MCF 10A (cell line): Measurements from ENCODE around the genes PSG3 and TEX101.

DNA sequence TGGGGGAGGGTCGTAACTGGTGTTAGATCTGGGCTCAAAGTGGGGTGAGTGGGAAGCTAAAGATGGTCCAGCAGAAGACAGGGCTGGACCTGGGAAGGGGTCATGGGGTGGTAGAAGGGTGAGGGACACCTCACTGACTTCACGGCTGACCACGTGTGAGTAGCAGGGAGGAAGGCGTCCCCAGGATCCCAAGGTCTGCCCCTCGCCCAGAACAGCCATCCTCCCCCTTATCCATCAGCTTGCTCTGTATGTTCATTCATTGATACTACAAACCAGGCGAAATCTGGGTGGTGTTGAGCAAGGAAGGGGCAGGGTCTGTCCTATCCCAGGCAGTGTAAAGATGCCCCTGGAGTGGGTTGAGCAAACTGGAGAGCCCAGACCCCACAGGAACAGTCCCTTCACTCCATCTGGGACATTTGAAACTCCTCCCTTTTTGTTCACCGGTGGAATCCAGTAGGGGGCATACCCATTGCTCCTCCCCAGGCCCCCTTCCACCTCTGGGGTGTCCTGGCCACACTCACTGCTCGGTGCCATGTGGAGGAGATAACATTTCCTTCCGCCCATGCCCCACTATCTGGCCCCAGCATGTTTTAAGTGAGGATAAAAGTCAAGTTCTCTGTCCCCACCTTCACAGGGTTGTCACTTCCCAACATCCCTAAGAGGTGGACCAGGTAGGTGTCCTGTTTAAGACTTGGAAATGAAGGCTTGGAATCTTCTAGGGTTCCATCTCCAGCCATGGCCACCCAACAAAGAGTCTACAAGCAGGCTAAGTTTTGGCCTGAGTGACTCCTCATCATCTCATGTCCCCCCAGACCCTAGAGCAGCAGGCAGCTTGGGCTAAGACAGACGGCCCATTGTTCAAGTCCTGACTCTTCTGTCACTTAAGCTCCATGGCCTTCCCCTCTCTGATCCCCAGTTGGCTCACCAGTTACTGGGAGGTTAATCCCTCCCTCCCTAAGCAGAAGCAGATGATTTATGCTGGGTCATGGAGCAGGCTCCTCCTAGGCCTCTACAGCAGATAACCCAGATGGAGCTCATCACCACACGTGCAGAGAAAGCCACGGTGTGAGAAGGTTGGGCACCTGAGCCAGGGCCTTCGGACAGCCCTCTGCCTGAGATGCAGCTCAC, 9.2 kb downstream of the ZNF526 start:
- PRO-cap = no peak
- RRBS = no CpG with 5 or more reads among the region's 13 CpGs

DNA sequence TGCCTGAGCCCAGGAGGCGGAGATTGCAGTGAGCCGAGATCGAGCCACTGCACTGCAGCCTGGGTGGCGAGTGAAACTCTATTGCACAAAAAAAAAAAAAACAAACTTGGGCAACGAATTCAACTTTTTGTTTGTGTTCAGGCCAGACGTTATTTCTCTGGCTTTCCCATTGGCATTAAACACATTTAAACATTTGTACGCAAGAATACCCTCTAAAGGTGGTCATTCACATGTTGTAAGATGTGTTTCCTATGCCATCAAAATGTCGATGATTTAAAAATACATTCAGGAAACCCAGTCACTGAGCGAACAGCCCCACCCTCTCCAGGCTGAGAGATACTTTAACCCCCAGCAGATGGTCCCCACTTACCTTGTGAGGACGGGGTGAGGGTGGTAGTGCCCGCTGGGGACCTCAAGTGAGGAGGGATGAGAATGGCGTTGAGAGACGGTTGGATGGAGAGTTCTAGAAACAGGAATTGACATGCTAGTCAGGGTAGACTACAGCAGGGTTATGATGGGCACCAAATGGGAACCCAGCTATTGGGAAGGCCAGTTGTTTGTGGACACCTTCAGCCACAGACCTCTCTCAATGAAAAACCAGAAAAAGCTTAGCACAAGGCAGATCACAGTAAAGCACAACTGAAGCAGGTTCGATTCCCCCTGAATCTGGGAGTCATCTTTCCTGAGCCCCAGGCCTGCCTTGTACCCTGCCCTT, 10.6 kb downstream of the GSK3A start:
- PRO-cap = no peak
- RRBS = no CpG with 5 or more reads among the region's 14 CpGs

DNA sequence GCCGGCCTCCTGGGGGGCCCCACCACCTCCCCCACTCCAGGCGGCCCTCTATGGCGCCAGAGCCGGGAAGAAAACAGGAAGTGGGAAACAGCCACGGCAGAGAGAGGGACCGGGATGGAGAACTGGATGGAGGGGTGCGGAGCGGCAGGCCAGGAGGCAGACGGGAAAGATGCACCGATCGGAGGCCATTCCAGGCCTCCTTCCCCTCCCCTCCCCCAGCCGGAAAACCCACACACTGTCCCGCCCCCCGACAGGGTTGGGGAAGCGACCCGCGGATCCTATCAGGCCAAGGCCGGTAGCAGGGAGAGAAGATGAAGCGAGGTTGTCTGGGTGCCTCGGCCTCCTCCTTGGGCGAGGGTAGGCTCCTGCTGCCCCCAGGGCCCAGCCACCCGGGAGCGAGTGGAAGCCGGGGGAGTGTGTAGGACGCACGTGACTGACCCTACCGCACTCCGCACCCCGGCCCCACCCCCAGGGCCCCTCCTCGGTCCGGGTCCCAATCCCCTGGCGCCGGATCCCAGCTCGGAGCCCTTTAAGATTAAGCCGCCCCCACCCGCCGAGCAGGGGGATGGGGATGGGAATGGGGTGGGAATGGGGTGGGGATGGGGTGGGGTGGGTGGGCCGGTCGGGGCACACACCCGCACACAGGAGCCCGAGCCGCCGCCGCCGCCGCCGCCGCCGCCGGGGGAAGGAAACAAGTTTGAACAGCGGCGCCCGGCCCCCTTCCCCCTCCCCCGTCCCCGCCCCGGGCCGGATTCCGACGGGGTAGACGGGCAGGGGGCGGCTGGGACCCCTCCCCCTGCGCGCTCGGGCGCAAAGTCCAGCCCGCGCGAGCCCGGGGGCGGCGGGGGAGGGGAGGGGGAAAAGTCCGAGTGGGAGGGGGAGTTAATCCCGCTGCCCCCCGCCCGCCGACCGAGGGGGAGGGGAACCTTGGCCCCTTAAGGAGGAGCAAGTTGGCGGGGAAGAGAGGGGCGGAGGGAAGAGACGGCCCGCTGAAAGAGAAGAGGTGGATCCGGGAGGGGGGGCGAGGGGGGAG, 1.4 kb downstream of the ERF start:
- PRO-cap = bidirectional peak, plus-strand start at position 298 of the sequence, minus-strand start at position 202 of the sequence; bidirectional peak, plus-strand start at position 640 of the sequence, minus-strand start at position 401 of the sequence
- RRBS = under 1% methylated on average over 25 of the region's 83 CpGs

DNA sequence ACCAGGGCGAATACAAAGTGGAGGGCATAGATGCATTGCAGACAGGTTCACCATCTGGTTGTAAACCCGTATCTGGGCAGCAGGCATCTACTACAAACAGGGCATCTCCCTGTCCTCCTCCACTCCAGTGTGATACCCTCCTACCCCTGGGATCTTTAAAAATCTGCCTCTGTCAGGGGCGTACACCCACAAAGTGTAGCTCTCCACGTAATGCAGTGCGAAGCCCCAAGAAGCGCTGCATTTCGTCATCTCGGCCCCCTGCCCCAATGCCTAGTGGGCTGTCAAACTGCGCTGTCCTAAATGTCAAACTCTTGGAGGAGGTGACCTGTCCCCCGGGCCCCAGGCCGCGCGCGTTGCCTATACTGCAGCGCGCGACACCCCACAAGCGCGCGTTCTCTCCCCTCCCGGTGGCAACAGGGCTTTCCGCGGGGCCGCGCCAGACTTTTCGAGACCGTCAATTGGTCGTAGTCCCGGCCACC, 1.2 kb upstream of the CIC start:
- PRO-cap = bidirectional peak, plus-strand start outside the sequence, minus-strand start at position 397 of the sequence
- RRBS = under 1% methylated on average over 18 of the region's 29 CpGs

DNA sequence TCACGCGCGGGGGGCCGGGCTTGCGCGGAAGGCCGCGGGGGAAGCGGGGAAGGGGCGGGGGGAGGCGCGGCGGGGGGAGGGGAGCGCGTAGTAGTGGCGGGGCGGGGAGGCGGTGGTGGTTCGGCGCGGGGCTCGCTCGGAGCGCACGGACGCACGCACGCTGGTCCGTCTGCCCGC, 14.8 kb downstream of the CIC start:
- PRO-cap = bidirectional peak, plus-strand start at position 118 of the sequence, minus-strand start outside the sequence
- RRBS = under 1% methylated on average over 4 of the region's 30 CpGs

DNA sequence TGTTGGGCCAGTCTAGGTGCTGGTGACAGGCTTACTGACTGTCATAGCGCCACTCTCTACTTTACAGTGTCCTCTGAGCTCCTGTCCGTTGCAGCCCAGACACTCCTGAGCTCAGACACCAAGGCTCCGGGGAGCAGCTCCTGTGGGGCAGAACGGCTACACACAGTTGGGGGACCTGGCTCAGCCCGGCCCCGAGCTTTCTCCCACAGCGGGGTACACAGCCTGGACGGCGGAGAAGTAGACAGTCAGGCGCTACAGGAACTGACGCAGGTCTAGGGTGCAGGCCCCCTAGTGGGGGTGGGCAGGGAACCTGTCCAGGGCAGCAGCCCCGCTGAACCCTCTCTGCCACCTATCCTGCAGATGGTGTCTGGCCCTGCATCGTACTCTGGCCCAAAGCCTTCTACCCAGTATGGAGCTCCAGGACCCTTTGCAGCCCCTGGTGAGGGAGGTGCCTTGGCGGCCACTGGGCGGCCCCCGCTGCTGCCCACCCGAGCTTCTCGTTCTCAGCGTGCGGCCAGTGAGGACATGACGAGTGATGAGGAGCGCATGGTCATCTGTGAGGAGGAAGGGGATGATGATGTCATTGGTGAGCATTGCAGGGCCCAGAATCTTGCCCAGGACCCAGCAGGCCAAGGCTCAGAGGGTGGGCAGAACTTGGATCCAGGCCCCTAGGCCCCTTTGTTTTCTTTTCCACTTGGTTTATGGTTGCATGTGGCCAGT, 13.0 kb upstream of the PRR19 start:
- PRO-cap = no peak
- RRBS = 95% methylated on average over 3 of the region's 22 CpGs

- PRO-cap = no peak
- RRBS = no CpG with 5 or more reads among the region's 25 CpGs
Observed at GRCh38 chr19:42316689-42317410, 3.7 kb downstream of the TMEM145 start.

DNA sequence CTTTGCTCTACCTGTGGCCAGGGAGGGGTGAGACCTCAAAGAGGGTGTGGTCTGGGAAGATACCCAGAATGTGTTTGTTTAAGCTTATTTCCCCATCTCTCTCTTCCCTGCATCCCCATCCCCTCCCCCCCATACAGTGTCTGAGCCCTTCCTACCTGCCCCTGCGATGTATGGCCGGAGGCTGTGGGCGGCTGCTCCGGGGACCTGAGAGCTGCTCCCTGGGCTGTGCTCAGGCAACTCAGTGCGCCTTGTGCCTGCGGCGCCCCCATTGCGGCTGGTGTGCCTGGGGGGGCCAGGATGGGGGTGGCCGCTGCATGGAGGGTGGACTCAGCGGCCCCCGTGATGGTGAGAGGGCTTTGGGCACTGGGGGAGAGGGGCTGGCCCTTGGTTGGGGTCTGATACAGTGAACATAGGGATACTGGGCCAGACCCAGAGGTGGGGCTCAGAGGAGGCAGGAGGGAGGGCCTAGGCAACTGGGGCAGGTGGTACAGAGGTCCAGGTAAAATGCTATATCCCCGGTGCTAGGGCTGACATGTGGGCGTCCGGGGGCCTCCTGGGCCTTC, 21.7 kb downstream of the CNFN start:
- PRO-cap = no peak
- RRBS = 43% methylated on average over 1 of the region's 14 CpGs

GRCh38 chr19:42396812-42397006, 6.6 kb upstream of the CNFN start:
- PRO-cap = bidirectional peak, plus-strand start at chr19:42397174, minus-strand start at chr19:42396909
- RRBS = no CpG with 5 or more reads among the region's 15 CpGs

GRCh38 chr19:42423852-42424504, 3.2 kb downstream of the LIPE start:
- PRO-cap = no peak
- RRBS = no CpG with 5 or more reads among the region's 40 CpGs

DNA sequence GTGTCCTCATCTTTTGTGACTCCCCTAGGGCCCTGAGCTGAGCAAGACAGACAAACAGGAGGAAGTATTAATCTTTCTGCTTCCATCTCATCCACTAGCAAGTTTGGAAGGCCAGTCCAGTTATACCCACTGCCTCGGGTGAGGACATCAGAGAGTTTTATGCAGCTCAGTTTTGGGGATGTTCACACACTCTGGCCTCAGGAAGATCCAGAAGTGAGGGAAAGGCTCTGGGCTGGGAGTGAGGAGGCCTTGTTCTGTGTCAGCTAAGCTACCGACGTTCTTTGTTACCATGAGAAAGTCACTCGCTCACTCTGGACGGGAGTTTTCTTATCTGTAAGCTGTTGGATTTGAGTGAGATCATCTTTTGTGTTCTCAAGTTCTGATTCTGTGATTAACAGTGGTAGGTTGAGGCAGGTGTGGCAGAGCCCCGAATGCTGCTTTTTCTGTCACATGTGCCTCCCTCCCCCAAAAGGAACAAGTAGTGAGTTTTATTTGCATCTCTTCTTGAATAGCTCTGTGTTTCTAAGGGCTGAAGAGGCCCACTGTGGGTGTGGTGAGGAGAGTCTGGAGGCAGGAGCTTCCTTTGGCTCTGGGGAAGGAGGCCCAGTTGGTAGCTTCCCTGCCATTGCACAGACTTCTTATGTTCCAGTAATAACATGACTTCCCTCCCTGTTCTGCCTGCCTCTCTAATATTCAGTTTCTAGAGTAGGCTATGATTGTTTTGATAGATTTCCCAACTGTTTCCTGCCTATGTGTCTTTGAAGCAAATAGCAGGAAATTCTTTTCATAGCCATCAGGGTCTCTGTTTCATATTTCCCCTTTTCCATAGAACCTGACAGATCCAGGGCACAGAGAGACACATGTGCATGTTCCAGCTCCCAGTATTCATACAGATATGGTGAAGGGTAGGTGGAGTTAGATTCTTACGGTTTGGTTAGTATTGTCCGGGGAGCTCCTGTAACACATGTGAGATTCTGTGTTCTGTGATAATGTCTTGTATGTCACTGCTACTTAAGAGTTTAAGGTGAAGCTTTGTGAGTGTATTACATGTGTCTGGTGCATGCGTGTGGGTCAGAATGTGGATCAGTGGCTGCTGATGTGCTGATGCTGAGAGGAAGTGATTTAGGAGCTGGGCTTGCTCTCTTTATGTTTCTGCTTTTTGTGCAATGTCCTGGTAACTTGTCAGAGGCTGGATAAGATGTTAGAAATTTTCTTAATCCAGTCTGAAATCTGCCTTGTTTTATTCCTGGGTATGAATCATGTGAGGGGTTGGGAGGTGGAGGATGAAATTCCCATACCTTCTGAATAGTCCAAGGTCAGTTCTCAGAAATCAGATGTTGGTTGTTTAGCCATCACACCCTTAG, 24.0 kb upstream of the CXCL17 start:
- PRO-cap = no peak
- RRBS = no CpG with 5 or more reads among the region's 9 CpGs

GRCh38 chr19:42740346-42740748, at the start of gene PSG3:
TSS of gene PSG3 (minus strand) at chr19:42740481.
- PRO-cap = no peak
- RRBS = no CpG with 5 or more reads among the region's 5 CpGs

GRCh38 chr19:43414771-43415041, at the start of gene TEX101:
TSS of gene TEX101 (plus strand) at chr19:43414890.
- PRO-cap = no peak
- RRBS = 95% methylated on average over 5 of the region's 14 CpGs

- PRO-cap = no peak
- RRBS = 10% methylated on average over 12 of the region's 37 CpGs
Observed at GRCh38 chr19:43464046-43464743, 1.2 kb downstream of the LYPD3 start.

DNA sequence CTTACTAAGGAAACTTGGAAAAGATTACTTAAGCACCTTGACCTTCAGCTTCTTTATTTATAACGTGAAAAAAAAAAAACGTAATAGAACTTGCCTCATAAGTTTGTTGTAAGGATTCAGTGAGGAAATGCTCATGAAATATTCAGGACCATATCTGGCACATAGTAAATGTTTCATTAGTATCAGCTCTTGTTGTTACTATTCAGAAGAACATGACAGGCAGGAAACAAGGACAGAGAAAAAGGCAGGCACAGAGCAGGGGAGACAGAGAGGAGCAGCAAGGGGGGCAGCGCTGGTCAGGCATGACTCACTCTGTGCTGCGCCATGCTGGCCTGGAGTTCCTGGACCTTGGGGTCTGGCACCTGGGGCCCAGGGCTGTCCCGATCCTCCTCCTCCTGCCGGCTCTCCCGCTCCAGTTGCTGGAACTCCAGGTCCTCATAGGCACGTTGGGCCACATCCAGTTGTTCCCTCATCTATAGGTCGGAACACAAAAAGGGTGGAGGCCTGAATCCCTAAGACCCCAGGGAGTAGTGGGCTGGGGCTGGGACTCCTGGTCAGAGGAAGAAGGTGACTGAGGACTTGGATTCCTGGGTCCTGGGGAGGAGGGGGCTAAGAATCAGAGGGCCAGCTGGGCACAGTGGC, 7.6 kb downstream of the PHLDB3 start:
- PRO-cap = no peak
- RRBS = no CpG with 5 or more reads among the region's 9 CpGs

GRCh38 chr19:43525241-43525893, 1.6 kb downstream of the ETHE1 start:
- PRO-cap = bidirectional peak, plus-strand start at chr19:43525692, minus-strand start at chr19:43525525
- RRBS = no CpG with 5 or more reads among the region's 11 CpGs

DNA sequence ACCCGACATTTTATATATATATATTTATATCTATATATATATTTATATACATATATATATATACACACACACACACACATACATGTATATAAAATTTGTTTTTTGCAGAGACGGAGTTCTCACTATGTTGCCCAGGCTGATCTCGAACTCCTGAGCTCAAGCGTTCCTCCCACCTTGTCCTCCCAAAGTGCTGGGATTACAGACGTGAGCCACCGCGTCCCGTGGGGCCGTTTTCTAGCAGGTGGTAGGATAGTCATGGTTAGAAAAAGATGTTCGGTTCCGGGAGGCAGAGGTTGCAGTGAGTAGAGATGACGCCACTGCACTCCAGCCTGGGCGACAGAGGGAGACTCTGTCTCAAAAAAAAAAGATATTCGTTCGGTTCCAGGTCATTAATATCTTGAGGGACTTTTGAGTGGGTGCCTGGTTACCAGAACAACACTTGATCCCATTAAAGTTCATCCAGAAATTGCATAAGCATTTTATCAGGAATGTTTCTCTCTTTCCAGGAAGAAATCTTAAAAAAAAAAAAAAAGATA, 771 bp upstream of the ETHE1 start:
- PRO-cap = no peak
- RRBS = no CpG with 5 or more reads among the region's 15 CpGs

DNA sequence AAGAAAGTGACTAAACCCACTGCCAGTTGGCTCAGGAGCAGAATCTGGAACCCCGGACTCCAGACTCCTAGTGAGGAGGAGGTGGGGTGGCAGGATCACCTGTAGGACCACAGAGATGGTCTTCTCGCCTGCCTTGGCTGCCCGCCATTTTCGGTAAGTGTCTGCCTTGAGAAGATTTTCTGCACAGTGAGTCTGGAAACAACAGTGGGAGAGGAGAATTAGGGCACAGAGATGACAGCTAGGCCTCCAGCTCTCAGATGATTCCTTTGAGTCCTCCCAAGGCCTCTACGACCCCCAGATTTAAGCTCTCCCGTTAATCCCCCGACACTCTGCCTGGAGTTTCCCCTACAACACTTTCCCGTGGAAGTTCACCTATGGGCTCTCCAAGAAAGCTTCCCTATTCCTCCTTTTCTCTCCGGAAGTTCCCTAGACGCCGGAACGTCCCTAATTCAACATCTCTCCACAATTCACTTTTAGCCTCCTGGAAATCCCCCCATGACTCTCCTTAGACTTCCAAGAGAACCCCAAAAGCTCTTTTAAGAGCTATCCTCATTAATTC, 437 bp downstream of the XRCC1 start:
- PRO-cap = no peak
- RRBS = no CpG with 5 or more reads among the region's 12 CpGs

DNA sequence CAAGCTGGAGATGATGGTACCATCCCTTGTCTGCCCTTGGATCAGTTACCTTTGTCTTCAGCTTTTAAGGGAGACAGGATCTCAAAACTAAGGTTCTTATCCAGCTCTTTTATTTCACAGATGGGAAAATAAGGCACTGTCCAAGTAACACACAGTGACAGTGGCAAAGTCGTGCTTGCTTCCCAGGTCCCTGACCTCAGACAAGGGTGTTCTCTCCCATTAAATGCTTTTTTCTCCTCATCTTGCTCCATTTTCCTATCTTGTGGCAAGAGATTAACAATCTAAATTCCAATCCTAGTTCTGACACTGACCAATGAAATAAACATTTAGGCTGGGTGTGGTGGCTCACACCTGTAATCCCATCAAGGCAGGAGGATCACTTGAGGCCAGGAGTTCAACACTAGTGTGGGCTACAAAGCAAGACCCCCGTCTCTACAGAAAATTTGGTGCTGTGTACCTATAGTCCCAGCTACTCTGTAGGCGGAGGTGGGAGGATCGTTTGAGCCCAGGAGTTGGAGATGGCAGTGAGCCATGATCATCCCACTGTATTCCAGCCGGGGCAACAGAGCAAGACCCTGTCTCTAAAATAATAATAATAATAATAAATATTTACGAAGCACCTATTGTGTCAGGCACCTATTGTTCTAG, 6.8 kb downstream of the IRGQ start:
- PRO-cap = no peak
- RRBS = no CpG with 5 or more reads among the region's 6 CpGs

GRCh38 chr19:43590745-43591455, 5.0 kb downstream of the IRGQ start:
- PRO-cap = no peak
- RRBS = no CpG with 5 or more reads among the region's 6 CpGs